OVCAR3 (cell line): ENCODE measurements around the genes TATDN3 and SPATA45.

GRCh38 chr1:212671287-212672021 lies 28.2 kb downstream of the BATF3 start:
- RRBS, result no CpG with 5 or more reads among the region's 12 CpGs

DNA sequence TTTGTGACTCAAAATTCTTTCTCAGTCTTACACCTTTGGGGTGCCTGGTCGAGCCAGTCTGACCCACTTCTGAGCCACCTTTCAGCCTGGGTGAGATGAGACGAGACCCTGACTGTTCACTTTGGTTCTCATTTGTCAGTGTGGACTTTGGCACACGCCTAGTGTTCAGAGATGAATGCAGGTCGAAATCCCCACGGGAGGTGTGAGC lies 8.0 kb downstream of the BATF3 start:
- RRBS, result no CpG with 5 or more reads among the region's 5 CpGs

GRCh38 chr1:212791631-212792148 lies at the start of gene TATDN3:
Gene TATDN3 (plus strand): TSS chr1:212791894.
- RRBS, result 7% methylated on average over 11 of the region's 37 CpGs

DNA sequence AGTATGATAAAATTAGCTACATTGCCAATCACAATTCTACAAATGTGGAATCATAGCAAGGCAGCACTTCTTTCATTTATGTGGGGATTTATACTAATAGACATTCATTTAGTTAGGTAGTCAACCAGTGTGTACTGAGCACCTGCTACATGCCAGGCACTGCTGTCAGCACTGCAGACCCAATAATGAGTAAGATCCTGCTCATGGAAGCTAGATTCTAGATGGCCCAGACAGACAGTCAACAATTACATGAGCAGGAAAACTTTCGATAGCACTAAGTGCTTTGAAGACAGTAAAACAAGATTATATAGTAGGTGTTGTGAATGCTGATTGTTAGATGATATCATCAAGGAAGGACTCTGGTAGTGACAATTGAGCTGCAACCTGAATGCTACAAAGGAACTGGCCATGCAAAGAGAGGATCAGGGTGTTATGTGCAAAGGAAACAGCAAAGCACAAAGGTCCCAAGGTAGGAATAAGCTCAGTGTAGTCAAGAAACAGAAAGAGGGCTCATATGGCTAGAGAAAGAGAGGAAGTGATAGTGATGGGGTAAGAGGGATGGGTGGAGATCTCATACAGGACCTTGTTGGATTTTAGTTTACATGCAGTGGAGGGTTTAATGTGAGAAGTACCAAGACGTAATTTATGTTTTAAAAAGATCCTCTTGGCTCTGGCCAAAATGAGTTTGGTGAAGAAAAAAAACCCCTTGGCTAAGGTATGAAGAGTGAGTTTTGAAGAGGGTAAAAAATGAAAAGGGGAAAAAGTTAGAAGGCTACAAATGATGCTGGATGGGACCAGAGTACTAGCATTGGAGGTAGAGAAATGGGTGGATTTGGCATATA lies 7.1 kb downstream of the TATDN3 start:
- RRBS, result no CpG with 5 or more reads among the region's 2 CpGs

- RRBS, result no CpG with 5 or more reads among the region's 4 CpGs
Observed at GRCh38 chr1:212847405-212847834, at the start of gene SPATA45. Gene SPATA45 (minus strand): TSS chr1:212847649.

GRCh38 chr1:212857633-212857962 lies 477 bp upstream of the FLVCR1 start:
- RRBS, result no CpG with 5 or more reads among the region's 12 CpGs

DNA sequence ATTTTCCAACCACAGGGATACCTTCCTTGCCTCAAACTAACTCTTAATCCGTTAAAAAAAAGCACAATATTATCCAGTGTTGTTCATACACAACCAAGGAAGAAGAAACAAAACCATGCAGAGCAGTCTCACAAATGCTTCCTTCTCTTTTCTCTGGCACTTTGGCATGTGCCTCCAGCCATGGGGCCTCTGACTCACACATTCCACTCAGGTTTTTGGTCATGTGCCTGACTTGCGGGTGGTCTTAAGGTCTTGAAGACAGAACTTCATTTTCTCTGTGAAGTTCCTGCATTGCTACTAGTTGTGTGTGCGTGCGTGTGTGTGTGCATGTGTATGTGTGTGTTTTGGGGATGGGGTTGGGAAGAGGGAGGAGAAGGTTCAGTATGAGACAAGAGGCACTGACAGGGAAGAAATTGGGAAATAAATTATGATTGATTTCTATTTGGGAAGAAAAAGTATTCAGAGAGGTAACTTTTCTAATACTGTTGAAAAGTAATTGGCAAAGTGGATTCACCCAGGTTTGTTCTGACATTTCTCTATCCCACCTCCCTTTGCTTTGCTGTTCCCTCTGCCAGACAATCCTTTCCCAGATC lies 276.3 kb downstream of the RPS6KC1 start:
- RRBS, result no CpG with 5 or more reads among the region's 4 CpGs

- RRBS, result 29% methylated on average over 3 of the region's 12 CpGs
Observed at GRCh38 chr1:213996213-213996977, 8.6 kb downstream of the PROX1 start.

DNA sequence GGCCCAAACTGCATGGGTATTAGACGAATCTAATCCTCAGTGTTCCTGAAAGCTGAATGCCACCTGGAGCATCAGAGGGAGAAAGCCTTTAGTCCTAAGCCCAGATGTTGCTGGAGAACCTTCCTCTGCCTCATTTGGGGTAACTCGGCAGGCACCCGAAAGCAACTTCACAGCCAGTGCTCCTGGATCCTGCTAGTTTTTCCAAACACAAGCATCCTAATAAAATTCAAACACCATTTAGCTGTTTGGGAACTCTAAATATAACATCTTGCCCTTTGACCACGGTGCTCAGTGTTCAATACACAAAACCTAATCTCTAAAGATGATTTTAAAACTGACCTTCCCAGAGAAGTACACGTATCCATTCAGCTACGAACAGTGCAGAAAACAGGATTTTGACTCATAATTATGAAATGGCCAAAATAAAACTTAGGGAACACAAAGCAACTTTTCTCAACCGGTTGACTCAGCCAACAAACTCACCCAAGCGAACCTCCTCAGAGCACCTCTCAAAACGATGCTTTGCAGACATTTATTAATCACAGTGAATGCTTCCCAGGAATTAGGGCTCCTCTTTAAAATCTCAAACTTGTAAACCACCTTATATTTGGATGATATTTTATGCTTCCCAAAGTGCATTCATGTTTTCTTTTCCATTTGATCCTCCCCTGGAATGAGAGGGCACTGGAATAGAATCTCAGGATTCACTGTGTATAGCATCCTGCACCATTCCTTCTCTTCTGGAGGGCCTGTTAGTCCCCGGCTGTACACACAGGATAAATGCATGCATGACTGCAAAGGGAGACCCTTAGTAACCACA lies 40.5 kb downstream of the PROX1 start:
- RRBS, result no CpG with 5 or more reads among the region's 10 CpGs

DNA sequence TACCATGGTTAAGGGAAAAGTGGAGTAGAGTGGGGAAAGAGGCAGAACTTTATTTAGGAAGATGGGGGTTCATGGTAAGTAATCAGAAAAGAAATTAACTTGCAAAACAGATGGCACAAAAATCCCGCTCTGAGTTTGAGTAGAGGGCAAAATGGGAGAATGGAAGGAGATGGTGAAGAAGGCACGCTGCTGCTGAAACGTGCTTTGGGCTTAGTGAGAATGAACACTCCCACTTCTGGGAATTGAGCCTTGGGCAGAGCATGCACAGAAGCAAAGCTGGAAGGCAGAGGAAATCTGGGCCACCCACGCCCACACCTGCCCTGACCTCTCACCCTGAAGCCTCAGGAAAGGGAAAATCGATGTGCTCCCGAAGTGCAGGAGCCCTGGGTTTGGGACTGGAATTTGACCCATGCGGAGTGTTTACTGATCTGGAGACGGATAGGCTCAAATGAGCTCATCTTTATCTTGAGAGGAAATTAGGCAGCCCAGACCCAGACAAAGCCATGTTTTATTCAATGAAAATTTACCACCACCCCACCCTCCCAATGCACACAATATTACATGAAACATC lies 62.7 kb downstream of the PROX1 start:
- RRBS, result no CpG with 5 or more reads among the region's 8 CpGs

DNA sequence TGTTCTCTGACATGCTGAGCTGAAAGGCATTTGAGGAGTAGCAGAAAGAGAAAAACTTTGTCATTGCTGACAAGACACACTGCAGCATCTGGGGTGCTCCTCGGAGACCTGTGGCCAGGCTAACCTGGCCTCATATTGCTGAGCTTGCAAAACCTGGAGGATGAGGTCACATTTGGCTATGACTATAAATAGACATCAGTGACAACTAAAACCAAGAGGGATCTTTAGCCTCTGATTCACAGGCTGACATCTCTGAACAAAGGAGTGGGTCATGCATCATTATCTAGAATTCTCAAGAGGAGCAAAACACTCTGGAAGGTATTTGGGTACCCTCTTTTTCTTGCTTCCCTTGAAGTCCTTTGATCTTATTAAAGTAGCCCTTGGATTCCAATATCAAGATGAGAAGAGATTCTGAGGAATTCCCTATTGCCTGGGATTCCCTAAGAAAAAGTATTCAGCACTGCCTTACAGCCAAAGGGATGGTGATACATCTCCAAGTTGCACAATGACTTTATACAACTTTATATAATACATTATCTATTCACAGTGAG lies 83.8 kb downstream of the PROX1 start:
- RRBS, result no CpG with 5 or more reads among the region's 1 CpG

- RRBS, result no CpG with 5 or more reads among the region's 1 CpG
Observed at GRCh38 chr1:214351657-214352313, 70.8 kb downstream of the SMYD2 start.

- RRBS, result no CpG with 5 or more reads among the region's 17 CpGs
Observed at GRCh38 chr1:214355839-214356782, 75.2 kb downstream of the SMYD2 start.

DNA sequence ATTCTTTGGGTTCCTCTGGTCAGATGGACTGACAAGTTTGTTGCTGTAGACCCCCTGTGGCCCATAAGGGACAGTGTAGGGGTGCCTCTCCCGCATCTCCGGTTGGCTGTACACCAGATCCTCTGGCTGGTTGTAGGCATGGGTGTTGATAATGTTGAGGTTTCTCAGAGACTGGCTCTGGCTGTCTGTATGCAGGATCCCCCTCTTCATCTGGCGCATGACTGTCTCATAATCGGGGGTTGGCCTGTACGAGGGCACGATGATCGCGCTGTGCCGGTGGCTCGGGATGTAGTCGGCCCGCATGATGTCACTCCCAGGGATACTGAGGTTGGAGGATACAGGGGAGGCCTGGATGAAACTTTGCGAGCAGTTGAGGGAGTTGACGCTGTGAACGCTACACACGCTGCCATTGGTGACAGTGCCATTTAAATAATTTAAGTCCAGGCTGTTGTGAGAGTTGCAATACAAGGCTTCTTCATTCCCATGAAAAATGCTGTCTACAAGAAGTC lies 103.4 kb downstream of the SMYD2 start:
- RRBS, result 97% methylated on average over 2 of the region's 16 CpGs

DNA sequence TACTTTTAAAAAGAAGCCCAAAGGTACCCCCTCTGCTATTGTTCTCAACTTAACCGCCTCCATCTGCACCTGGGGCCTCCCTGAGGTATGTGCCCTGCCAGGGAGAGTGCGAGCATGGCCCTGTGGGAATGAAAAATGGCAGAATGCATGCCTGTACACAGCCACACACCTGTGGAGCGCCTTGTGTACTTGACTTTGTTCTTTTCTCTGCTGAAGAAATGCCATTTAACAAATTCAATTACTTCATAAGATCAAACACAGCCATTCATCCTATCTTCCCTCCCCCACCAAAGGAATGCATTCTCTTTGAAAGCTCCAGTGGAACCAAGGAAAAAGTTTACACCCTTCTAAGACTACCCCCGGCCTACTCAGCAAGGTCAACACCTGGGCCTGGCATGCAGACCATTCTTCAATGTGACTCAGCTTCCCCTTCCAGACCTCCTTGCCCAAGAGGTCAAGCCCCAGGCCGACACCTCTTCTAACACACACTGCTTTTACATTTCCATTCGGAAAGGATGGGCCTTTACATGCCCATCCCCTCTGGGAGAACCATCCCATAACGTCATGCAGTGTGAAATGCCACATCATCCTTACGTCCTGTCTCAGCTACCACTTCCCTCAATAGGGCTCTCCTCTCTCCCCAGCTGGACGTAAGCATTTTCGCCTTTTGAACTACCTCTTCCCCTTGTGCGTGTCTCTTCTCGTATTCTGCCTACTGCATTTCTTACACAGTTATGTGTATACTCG lies 123.8 kb downstream of the SMYD2 start:
- RRBS, result no CpG with 5 or more reads among the region's 13 CpGs

- RRBS, result no CpG with 5 or more reads among the region's 3 CpGs
Observed at GRCh38 chr1:214581860-214582228, 21.2 kb upstream of the CENPF start.

GRCh38 chr1:215567532-215568564 lies 744 bp downstream of the KCTD3 start:
- RRBS, result 4% methylated on average over 21 of the region's 63 CpGs

DNA sequence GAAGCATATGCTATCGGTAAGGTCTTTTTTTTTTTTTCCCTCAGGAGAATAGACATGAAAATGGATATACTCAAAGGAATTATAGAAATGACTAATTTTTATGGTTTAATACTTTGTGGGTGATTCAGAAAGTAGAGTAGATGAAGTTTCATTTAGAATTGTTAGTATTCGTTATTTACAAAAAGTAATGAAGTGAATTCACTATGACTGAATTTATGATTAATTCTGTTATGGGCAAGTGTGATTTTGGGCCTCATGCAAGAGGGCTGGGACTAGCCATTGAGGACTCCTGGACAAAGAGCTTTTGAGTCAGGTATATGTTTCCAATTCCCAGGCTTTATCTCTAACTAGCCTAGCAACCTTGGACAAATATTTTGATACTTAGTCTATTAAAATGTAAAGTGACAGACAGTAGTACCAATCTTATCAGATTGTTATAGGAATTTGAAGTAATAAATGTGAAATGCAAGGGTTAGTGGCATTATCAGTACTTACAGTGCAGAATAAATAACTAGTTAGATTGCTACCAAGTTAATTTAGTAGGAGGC lies 3.2 kb downstream of the KCTD3 start:
- RRBS, result no CpG with 5 or more reads among the region's 2 CpGs

- RRBS, result no CpG with 5 or more reads among the region's 18 CpGs
Observed at GRCh38 chr1:215640421-215641240, 73.5 kb downstream of the KCTD3 start.